ReNcell CX (cell line): ENCODE measurements around the genes SEMA3A and SLC25A40.

DNA sequence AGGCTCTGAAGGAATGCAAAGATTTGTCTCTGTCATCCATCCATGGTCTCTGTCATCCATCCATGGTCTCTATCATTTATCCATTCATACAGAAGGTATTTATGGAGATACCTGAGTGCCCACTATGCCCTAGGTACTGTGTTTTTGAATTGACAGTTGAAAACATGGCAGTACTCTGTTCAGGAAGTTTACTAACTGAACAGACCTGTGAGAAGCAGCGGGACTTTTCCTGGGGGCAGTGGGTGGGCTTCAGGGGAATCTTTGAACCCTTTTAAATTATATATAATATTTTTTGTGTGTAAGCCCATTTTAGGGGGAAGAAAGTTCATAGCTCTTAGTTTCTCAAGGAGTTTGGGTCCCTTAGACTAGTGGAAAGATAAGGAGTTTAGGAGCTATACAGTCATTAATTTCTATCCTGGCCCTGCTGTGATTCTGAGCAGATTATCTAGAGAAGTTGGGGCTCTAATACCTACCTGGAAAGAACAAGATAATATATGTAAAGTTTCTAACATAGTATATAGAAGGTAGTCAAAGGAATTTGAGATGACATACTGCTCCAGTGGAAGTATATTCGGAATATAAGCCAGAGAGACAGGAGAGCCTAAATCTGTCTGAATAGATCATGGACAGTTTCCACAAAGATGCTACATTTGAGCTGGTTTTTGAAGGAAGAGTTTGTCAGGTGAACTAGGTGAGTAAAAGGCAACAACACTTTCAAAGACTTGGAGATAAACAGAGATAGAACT, 10.2 kb downstream of the PTPN12 start:
- PRO-cap: no peak

GRCh38 chr7:77931888-77932556, 133.8 kb upstream of the TMEM60 start:
- PRO-cap: no peak

GRCh38 chr7:78020386-78020573, 222.0 kb upstream of the TMEM60 start:
- PRO-cap: no peak

DNA sequence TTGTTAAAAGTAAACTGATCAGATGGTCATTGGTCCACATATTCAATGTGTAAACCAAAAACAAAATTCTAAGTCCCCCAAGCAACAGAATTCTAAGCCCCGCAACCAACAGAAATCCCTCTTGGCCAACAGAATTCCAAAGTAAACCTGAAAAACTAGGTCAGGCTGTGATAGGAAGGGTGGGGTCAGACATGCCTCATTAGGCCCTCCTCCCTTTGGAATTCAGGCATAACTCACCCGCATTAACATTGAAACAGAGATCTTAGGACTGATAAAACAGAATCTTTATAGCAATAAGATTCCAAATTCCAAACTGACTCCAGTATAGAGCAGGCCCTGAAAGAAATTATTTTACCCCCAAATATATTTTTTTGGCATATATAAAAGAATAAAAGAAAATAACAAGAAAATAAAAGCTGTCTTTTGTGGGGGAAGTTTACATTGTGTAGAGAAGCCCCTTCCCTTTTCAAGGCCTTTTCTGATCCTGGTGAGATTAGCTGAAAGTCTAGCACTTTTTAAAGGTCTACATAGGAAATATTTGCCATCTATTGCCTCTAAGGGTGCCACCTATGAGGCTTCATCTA, 30.6 kb downstream of the GNAT3 start:
- PRO-cap: no peak

GRCh38 chr7:80639617-80640430, 1.4 kb downstream of the CD36 start:
- PRO-cap: no peak

DNA sequence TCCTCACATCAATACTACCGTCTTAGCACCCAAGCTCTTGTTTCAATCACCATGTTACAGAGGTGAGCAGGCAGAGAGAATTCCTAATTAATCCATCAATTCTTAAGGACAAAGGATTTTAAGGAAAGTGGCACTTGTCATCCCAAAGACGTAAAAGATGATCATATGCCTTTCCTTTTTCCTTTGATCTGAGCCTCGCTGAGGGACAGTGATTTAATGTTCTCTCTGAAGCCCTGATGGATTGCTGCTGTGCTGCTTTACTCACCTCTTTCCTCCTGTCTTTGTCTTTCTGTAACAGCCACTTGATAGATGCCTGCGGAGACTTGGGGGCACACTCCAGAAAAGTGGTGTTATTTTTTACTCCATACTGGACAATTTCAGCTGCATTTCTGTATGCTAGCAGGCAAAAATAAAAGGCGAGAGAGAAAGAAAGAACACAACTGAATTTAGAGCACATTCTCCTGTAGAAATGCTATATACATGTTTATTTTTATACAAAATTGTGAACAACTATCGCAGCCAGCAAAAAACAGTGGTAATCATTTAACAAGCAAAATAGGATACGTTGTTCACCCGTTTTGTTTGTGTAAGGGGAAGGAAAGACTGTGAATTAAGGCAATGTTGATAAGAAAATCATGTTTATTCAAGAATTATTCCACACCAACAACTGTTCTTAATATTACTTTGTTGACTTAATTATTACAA, 110.3 kb downstream of the CD36 start:
- PRO-cap: bidirectional peak, plus-strand start at position 228 of the sequence, minus-strand start at position 199 of the sequence; bidirectional peak, plus-strand start at position 306 of the sequence, minus-strand start at position 278 of the sequence

GRCh38 chr7:81333402-81333959, 414.6 kb upstream of the SEMA3C start:
- PRO-cap: unidirectional peak, plus-strand start at chr7:81333745

DNA sequence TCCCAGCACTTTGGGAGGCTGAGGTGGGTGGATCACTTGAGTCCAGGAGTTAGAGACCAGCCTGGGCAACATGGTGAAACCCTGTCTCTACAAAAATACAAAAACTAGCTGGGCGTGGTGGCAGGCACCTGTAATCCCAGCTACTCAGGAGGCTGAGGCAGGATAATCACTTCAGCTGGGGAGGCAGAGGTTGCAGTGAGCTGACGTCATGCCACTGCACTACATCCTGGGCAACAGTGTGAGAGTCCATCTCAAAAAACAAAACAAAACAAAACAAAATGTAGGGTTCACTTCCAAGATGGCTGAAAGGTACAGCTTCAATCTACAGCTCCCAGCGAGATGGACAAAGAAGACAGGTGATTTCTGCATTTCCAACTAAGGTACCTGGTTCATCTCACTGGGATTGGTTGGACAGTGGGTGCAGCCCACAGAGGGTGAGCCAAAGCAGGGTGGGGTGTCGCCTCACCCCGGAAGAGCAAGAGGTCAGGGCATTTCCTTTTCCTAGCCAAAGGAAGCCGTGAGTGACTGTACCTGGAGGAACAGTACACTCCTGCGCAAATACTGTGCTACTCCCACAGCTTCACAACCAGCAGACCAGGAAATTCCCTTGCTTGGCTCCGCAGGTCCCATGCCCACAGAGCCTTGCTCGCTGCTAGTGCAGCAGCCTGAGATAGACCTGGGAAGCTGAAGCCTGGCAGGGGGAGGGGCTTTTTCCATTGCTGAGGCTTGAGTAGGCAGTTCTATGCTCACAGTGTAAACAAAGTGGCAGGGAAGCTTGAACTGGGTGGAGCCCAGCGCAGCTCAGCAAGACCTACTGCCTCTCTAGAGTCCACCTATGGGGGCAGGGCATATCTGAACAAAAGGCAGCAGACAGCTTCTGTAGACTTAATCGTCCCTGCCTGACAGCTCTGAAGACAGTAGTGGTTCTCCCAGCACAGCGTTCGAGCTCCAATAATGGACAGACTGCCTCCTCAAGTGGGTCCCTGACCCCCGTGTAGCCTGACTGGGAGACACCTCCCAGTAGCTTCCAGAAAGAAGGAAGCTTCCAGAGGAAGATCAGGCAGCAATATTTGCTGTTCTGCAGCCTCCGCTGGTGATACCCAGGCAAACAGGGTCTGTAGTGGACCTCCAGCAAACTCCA, 291.3 kb downstream of the HGF start:
- PRO-cap: no peak

GRCh38 chr7:84092156-84092610, 102.4 kb downstream of the SEMA3A start:
- PRO-cap: no peak

DNA sequence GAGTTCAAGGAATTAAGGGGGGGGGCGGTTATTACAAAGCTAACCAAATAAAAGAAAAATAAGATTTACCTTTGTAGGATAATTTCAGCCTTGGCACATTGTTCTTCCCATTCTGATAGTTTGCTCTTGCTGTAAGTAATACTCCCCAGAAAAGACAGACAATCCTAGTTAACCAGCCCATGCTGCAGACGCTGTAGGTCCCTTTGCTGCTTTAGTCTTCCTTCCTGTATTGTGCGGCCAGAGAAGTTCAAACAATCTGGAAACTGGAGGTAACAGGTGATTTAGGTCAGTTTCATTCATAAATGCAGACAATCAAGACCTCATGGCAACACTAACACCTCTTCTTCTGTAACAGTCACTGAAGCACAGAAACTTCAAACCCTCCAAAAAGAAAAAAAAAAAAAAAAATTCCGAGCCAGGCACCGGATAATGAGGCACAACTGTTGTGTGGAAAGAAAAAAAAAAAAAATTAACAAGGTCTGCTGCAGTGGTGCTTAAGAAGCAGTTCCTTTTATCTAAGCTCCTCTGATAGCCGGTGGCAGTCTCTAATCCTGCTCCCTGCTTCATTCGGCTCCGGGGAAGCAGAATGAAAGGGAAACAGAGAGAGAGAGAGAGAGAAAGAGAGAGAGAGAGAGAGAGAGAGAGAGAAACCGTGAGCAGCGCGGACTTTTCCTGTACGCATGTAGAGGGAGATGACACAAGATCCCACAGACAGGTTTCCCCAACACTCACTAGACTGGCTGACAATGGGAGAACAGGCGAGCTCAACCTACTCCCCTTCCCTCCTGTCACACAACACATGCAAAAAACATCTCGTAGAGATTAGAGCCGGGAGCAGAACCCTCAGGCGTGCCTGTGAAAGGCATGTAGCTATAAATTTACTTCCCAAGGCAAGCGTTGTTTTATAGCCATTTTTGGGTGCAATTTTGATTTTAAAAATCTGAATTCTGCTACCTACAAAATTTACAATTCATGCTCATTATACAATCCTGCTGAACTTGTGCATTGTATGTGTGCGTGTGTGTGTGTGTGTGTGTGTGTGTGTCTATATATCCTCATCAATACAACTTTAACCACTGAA, at the start of gene SEMA3A:
TSS of gene SEMA3A (minus strand) at position 384 of the 1,081 bp plus-strand sequence.
- PRO-cap: bidirectional peak, plus-strand start at position 737 of the sequence, minus-strand start at position 582 of the sequence

GRCh38 chr7:84371868-84372418, 177.4 kb upstream of the SEMA3A start:
- PRO-cap: unidirectional peak, minus-strand start at chr7:84372262

DNA sequence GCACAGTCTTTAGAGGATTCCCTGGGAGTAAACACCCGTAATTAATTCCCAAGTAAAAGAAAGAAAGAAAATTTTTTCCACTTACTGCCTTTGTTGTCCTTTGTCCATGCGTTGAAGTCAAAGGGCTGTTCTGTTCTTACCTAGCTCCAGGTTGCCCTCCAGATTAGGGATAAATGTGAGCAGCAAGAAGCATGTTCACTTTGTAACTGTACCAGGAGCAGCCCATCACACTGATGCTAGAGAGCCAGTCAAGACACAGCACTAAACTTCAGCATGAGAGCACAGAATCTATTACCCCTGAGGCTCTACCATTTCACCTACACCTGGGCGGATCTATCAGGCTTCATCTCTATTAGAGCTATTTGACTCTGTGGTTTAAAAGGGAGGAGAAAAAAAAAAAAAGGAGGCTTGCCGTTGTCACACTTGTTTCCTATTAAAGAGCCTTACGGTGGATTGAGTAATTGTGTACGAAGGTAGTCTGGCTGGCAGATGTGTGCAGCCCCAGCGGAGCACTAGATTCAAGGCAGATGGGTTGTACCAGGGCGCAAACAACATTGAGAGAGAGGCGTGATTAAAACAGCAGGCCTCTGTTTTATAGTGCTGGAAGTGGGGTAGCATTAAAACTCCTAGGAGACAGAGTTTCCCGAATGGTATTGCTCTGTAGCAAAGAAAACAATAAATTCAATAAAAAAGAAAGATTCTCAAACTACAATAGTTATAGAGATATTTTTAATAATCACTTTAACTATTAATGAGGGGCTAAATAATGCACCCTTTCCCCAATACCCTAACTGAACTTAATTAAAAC, 298.0 kb upstream of the SEMA3A start:
- PRO-cap: no peak

DNA sequence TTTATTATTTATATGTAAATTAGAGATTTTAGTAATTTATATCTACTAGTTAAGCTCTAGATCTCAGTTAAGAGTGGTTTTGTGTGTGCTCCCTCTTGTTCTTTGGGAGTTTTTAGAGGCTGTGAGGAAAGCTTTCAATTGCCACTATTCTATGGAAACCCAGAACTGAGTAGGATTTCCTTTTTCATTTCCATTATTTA, 14.6 kb upstream of the SEMA3D start:
- PRO-cap: no peak

GRCh38 chr7:86978524-86979232, 80.8 kb downstream of the ELAPOR2 start:
- PRO-cap: no peak

- PRO-cap: no peak
Observed at GRCh38 chr7:87128858-87129525, 23.3 kb upstream of the DMTF1 start.

- PRO-cap: no peak
Observed at GRCh38 chr7:87156955-87157792, 4.9 kb downstream of the DMTF1 start.

- PRO-cap: no peak
Observed at GRCh38 chr7:87162090-87162766, 10.0 kb downstream of the DMTF1 start.

- PRO-cap: no peak
Observed at GRCh38 chr7:87205424-87206145, 13.9 kb downstream of the TMEM243 start.

- PRO-cap: no peak
Observed at GRCh38 chr7:87464838-87465201, 10.7 kb downstream of the ABCB4 start.

- PRO-cap: bidirectional peak, plus-strand start at chr7:87876591, minus-strand start at chr7:87876279; bidirectional peak, plus-strand start at chr7:87876846, minus-strand start at chr7:87876756
Observed at GRCh38 chr7:87876008-87876814, at the start of gene SLC25A40. TSS of gene SLC25A40 (minus strand) at chr7:87876360.